GM19239 (cell line): ENCODE measurements around a stretch of chr15.

DNA sequence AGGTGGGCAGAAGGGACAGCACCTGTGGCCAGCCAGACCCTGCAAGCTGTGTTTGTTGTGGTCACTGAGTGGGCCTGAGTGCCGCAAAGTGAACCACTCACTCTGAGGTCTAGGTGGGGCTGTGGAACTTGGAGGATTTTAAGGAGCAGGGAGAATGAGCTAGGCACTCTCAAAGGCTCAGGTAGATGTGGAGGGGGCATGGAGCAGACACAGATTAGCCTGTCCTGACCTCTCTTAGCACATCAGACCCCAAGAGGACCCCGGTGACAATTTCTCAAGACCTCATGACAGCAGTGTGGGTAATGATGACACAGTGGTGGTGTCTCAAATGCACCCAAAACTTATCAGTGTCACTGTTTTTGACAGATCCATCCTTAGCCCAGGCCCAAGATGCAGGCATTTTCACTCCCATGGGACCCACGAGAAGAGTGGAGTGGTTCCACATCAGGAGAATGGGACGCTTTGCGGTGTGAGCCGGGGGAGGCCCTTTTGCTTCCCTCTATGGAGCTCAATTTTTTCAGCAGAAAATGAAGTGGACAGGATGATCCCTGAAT lies 43.8 kb upstream of the TLE3 start:
- RRBS, result no CpG with 5 or more reads among the region's 6 CpGs

GRCh38 chr15:70155048-70155573 lies 57.4 kb upstream of the TLE3 start:
- RRBS, result no CpG with 5 or more reads among the region's 6 CpGs

GRCh38 chr15:70248643-70249063 lies 150.9 kb upstream of the TLE3 start:
- RRBS, result no CpG with 5 or more reads among the region's 4 CpGs

GRCh38 chr15:70264494-70264786 lies 166.7 kb upstream of the TLE3 start:
- RRBS, result no CpG with 5 or more reads among the region's 7 CpGs

DNA sequence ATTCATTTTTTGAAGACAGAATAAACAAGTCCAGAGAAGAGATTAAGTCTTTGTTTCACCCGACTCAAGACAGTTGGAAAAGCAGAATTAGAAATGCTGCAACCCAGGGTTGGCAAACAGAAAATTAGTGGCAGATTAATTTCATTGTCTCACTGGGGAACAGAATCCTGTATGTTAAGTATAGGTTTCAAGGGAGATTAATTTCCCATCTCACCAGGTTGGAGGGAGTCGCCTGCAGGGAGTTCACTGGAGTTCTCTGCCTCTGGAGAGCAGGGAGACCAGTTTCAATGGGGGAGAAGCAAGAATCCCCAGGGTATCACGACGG lies 268.2 kb downstream of the UACA start:
- RRBS, result no CpG with 5 or more reads among the region's 4 CpGs

DNA sequence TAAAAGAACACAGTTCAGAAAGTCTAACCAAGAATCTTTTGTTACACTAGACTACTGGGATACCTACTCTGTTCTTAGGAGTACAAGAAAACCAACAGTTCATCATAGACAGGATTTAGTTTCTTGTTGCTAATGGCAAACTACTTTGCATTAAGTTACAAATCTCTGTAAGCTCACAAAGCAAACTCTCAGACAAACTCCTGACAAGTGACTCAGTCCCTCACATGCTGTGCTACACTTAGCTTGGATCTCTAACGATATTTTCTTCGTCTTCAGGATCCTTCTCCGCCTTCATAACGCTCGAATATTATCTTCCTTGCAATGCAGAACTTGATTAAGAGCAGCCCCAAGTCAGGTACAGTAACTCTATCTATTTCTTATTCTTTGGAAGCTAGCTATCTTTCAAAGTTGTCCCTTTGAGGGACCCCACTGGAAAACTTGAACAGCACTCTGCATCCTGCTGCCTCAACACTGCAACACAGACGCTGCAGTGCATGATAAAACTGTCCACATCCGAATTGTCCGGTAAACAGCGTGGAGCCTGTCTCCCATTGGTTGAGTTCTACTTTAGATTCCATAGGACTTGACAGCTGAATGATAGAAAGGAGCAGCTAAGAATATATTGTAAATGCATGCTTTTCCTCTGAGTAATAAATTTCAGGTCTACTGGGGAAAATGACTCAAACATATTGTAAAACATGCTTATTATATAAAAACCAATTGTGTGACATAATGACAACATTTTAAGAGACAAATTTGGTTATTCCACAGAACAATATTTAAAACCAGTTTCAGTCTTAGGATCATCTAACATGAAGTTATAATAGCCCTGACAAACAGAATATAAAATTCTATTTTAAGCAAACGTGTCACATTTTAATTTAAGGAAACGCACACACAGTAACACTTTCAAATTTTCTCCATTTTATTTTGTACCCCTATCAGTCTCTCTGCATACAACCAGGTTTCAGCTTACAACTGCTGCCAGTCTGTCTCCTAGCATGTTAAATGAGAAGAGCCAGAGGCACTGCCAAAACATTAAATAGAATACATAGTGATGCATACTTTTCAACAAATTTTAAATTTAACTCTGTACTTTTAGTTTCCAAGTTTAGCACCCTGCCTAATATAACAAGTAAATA lies 61.2 kb downstream of the UACA start:
- RRBS, result no CpG with 5 or more reads among the region's 11 CpGs

DNA sequence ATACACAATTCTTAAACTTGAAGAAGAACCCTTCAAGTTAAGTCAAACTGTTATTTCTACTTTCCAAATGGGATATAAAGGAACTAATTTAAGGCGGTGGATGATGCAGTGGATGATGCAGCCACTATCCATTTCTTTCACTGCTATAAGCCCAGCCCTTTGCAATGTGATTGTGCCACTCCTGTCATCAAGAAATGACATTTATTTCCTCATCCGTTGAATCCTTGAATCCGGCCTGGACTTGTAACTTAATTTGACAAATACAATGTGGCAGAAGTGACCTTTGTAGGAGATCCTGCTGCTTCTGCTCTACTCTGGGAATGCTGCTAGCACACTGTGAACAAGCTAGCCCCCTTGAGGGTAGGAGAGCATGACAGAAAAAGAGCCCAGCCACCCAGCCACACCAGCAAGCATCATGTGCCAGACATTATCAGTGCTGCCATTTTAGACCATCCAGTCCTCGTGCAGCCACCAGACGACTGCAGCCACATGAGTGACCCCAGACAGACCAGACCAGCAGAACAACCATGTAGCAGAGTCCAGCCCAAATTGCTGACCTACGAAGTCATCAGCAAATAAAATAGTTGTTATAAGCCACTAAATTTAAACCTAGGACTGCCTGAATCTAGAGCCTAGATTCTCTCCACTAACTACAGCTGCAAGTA lies 47.4 kb downstream of the UACA start:
- RRBS, result no CpG with 5 or more reads among the region's 6 CpGs

GRCh38 chr15:71096788-71097114 lies 18.5 kb upstream of the THSD4 start:
- RRBS, result no CpG with 5 or more reads among the region's 2 CpGs

DNA sequence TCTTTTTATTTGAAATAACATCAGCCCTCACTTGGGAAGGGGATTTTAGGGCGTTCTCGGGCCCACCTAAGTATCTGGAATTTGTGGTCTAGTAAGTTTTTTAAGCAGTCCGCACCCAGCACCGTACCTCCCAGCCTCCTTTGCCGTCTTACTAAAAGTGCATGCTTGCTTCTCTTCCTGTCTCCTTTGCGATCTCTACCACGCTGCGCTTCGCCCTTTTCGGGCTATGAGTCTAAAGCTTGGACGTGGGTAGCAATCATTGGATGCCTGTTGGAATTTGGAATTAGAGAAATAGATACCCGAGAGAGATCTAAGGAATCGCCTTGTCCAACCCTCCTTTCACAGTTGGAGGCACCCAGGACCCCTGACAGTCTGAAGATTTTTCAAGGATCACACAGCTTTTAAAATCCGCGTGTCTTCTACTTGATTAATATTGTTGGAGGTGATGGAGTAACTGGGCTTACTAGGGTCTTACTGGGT lies 1.2 kb downstream of the THSD4 start:
- RRBS, result no CpG with 5 or more reads among the region's 15 CpGs

- RRBS, result no CpG with 5 or more reads among the region's 14 CpGs
Observed at GRCh38 chr15:71214143-71214568, 98.9 kb downstream of the THSD4 start.

- RRBS, result no CpG with 5 or more reads among the region's 3 CpGs
Observed at GRCh38 chr15:71245532-71245910, 130.2 kb downstream of the THSD4 start.

DNA sequence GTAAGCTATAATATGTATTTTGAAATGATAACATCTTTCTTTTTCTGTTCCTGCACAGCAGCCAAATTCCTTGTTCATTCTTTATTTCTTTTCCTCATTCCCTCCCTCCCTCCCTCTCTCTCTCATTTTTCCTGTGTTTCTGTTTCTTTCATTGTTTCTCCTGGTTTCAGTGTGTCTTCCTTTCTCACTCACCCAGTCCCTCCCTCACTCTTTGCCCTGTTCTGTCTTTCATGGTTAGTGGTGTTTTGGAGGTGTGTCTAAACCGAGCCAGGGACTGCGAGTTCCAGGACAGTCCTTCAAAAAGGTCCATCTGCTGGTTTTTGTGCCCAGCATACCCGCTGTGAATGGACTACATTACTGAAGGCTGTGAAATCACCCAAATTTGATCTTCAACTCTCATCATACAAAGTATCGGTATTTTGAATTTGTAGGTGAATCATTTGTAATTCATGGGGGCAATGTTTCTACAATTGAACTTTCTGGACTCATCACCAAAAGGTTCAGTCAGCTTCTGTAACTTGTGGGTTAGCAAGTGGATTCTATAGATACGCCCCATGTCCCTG lies 165.3 kb downstream of the THSD4 start:
- RRBS, result no CpG with 5 or more reads among the region's 5 CpGs

DNA sequence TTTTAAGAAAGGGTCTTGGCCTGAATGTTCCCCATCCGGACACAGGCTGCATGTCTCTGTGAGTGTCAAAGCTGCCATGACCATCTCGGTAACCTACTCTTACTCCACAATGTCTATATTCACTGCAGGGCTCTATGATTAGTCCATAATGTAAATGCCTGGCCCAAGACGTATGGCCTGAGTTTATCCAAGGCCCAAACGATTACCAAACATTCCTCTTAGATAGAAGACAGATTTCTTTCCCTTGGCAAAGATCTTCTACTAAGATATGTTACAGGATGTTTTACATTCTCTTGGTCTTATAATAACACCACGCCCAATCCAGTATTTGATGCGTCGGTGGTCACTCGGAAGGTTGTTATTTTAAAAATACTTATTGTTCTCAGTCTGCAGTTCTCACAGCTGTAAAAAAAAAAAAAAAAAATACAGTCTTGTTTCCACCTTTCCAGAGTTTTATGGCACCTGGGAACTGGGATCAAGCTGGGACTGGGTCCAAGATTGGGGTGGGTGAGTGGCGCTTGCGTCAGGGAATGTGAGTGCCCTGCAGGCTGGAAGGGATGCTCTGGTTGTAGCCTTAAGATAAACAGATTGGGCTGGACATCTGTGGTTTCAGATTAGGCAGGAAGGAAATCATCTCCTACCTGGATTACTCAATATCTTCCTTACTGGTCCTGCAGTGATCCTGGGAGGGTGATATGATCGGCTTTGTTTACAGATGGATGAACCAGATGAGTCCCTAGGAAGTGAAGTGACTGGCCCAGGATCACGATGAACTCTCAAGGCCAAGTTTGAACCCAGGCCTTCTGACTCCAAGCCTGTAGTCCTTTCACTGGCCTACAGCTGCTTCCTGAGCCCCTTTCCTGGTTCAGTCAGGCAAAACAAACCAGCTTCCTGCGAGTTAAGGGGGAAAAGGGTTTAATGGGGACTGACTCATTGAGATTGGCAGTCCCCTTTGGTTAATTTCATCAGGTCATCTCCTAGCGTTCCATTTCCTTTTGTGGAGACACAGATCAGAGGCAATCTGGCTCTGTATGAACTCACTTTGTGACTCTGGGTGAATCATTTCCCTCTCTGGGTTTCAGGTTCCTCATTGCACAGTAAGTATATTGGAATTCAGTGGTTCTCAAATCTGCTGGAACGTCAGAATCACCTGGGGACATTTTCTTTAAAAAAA lies 179.6 kb downstream of the THSD4 start:
- RRBS, result no CpG with 5 or more reads among the region's 15 CpGs

DNA sequence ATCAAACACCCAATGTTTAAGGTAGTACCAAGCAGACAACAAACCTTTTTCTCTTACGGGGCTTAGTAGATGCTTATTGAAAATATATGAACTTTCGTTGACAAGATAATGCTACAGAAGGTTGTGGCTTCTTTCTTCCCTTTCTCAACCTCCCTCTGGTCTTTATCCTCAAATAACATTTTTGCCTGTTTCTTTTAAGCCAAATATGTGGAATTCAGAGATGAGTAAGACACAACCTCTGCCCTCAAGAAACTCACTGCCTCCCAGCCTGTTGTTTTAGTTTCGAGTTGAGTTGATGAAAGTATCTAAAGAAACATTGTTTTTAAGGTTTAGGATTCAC lies 218.5 kb downstream of the THSD4 start:
- RRBS, result no CpG with 5 or more reads among the region's 3 CpGs

- RRBS, result no CpG with 5 or more reads among the region's 3 CpGs
Observed at GRCh38 chr15:71447652-71448192, 332.5 kb downstream of the THSD4 start.

- RRBS, result no CpG with 5 or more reads among the region's 18 CpGs
Observed at GRCh38 chr15:71660345-71660943, 149.9 kb upstream of the NR2E3 start.

DNA sequence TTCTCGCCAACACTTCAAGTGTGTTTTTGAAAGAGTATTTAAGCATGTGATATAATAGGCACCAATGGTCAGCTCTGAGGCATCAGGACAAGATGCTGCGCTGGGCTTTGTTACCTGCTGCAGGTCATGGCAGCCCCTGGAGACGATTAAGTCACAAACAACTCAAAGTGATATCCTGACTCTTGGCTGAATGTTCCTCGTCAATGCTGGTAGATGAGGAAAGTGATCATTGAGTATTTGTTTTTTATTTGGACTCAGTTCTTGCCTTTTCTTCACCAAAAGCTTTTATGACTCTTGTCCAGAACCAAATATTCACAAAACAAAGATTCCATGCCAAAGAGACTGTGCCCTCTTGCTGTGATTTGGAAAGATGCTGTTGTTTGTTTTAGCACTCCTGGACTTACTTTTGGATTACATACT lies 133.3 kb upstream of the NR2E3 start:
- RRBS, result no CpG with 5 or more reads among the region's 4 CpGs

- RRBS, result no CpG with 5 or more reads among the region's 7 CpGs
Observed at GRCh38 chr15:71747353-71747977, 62.9 kb upstream of the NR2E3 start.

- RRBS, result no CpG with 5 or more reads among the region's 4 CpGs
Observed at GRCh38 chr15:71818279-71818627, 7.9 kb downstream of the NR2E3 start.

DNA sequence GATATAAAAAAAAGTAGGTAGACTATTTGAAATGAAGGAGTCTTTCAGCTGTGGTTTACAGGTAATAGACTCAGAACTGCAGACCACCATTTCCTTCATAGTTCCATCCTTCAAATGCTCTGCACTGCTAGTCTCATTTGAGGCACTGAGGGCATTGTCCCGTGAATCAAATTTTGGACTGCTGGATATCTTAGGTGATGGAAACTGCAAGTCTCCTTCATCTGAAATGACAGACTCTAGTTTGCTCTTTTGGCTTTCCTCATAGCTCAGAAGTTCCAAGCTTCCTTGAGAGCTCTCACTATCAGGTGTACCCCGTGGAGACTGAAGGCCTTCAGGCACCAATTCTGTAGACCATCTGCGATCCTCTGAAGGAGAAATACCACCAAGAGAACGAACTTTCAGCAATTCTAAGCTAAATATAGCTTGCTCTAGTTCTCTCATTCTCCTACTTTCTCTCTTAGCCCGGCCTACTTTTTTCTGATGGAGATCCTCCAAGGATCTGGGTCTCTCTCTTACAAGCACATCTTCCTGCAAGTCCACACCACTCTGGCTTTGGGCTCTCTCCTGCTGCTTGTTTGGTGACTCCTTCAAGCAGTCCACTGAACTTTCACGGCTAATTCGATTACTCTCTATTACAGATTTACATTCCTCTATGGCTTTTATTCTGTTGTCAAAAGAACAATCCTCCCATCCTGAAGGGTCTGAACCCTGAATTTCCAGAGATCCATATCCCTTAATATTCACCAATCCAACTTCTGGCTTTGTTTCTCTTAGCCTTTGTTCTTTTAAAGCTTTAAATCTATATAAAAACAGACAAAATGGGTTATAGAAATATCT lies 88.1 kb downstream of the NR2E3 start:
- RRBS, result no CpG with 5 or more reads among the region's 7 CpGs